ENCODE measurements around a stretch of chr12.

DNA sequence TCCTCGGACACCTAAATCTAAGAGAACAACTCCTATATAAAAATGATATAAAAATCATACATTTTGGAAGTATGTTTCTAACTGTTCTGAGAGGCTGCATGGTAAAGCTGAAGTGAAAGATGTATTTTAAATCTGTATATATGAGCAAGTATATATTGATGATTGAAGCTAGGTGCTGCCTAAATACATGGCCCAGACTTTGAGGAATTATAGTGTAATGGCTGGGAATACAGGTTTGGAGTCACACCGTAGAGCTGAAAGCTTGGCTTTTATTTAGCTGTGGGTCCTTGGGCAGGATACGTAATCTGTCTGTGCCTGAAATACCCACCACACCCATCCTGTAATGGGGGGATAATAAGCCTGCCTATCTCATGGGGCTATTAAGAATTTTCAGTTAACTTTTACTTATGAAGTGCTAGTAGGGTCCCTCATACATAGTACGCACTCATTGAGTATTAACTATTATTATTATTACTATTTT, 2.7 kb downstream of the TPCN1 start:
- RAMPAGE, total RNA: no peak

- RAMPAGE, total RNA: no peak
Observed at GRCh38 chr12:113232850-113233815, 11.9 kb downstream of the TPCN1 start.

- RAMPAGE, total RNA: no peak
Observed at GRCh38 chr12:113241222-113241848, 20.1 kb downstream of the TPCN1 start.

GRCh38 chr12:113295971-113296512, 38.9 kb downstream of the SLC8B1 start:
- RAMPAGE, total RNA: no peak

GRCh38 chr12:113359394-113359975, 1.1 kb downstream of the PLBD2 start:
- RAMPAGE, total RNA: no peak

- RAMPAGE, total RNA: no peak
Observed at GRCh38 chr12:113467821-113468435, 3.7 kb downstream of the LHX5 start.

DNA sequence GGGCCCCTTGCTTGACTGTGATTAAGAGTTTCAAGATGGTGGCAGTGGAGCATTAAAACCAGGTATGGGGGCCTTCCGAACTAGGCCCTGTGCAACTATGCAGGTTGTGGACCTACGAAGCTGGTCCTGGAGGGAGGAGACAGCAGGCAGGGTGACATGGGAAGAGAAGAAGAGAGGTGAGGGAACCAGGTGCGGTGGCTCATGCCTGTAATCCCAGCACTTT, 22.4 kb upstream of the LHX5 start:
- RAMPAGE, total RNA: no peak

DNA sequence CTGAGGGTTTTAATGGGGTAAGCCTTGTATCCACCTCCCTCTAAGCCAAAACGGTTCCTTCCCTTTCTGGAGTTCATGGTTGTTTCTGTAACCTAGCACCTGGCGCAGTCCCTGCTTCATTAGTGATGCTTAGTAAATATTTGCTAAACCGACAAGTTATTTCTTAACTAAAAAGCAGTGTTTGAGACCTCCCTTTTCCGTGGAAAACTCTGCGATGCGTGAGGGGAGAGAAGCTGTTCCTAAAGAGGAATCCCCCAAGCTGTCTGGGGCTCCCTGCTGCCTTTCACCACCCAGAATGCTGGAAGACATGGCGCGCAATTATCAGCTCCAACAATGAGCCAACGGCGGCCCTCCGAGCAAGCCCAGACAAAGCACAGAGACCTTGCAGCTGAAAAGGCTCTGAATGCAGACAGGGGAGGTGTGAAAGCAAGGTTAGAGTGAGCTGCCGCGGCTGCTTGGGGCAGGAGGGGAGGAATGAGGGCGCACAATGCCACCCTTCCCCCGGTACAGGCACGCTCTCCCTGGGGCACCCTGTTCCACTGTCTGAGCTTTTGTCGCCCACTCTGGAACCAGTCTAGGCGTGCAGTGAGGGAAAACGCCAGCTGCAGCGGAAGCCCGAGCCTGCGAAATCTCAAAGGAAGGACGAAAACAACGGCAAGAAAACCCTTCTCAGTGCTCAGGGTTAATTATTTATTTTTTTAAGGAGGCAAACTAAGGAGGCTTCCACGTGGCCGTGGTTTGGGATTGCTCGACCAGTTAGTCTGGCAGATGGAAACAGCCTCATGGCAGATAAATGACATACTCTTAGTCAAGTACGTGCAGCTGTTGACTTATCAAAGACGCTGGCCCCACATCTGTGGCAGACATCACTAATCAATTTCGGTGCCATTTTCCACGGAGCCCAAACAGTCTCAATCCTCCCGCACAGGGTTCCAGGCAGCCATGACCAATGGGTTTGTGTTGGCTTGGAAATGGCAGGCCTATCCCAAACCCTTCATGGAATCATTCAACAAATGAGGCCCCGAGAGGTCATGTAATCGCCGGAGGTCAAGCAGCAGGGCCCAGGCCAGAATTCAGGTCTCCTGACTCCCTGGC, 66.3 kb downstream of the RBM19 start:
- RAMPAGE, total RNA: no peak

DNA sequence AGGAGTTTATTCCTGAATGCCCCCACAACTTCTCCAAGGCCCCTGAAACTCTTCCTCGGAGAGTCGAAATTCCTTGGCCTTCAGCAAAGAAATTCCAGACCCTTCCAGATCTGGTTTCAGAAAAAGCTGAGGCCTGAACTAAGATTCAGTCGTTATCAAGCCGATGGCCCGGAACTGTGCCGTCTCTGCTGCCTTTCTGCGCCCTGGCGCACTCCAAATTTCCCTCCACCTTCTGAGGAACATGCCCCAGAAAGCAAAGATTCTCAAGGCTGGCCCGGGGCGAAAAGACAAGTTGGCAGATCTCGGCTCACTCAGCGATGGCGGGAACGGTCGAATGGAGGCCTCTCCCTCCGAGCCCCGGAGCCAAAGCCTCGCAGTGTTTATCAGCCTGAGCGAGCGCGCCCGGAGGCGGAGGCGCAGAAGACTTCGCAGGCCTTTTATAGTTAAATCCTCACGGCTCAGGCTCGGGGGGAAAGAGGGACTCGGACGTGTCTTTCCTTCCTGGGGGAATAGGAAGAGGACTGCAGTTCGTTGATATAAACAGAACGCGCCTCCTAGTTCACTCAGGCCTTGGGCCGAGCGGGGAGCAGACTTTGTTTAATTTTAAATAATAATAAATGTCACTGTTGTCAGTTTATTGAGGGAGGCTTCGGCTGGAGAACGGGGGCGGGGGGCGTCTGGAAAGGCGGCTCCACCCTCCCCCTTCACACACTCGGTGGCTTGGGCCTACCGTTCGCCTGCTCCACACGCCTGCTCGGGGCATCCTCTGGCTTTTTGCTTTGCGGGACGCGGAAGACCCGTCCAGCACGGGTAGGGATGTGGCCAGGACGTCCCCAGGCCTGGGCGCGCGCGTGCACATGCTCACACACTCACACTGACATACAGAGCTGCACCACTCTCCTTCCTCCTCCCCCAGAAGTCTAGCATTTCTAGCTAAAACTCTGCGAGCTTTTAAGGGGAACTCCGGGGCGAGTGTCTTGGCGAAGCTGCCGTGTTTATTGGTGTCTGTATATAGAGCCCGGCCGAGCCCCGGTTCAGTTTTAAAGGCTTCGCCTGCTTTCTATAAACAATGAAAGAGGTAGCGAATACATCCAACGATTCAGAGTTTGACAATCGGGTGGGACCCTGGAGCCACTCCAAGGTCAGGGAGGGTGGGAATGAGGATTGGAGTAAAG, 5.3 kb downstream of the TBX5 start:
- RAMPAGE, total RNA: no peak

DNA sequence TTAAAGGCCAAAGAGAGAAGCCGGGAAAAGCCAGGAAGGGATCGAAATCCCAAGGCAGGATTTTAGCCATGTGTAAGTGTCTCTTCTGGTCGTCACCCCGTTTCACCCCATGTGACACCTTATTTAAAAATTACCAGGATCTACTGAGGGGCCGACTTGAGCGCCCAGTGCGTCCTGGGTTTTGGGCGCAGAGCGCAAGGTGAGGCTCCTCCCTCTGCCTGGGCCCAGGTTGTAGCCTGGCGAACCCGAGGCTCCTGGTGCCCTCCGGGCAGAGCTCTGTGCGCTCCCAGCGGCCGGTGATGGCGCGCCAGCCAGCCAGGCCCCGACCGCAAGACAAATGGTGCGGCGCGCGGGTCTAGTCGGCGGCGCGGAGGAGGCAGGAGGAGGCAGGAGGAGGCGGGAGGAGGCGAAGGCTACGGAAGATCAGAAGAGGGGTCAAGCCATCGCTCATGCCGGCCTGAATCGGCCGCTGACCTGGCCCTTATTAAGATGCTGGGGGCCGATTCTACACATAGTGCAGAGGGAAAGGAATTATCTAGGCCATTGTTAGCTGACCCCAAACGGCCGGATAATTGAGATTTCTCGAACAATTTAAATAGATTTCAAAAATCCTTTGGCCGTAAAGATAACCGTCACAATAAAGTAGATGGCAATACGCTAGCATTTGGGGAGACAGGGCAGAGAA, 2.9 kb downstream of the TBX5 start:
- RAMPAGE, total RNA: no peak

DNA sequence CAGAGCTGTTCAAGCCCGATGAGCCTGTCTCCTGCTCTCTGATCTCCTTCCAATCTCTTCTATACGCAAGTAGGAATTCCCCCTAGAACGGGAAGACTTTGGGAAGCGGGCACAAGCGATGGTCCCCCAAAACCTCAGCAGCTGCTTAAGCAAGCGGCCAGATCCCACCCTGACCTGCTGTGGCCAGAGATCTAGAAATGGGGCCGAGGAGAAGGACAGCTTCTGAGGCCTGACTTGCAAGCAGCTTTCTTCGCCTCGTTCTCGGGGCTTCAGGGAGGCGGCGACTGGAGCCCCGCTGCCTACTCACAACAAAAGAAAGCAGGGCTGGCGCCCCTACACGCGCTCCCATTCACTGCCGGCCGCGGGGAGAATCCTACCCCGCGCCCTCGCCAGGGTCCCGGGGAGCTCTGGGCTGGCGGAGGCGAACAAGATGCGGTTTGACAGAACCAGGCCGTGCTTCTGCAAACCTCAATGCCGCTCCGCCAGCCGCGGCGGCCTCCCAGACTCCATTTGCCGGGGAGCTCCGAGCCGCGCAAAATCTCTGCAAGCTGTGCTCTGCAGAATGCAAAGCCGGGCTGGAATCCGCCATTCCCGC, 880 bp downstream of the TBX5 start:
- RAMPAGE, total RNA: no peak

DNA sequence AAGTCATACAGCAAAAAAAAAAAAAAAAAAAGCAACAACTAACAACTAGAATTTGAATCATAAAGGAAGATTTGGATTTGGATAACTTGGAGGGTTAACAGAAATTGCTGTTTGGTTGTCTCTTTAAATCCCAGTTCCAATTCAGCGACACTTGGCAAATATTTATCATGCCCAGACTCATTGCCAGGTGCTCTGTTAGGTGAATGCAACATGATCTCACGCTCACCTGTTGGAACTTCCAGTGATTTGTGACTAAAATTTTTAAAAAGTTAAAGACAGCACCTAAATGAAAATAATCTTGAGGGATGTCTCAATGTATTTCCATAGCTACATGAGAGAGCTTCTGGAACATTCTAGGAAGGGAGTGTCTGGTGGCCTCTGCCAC, 103.7 kb downstream of the TBX3 start:
- RAMPAGE, total RNA: no peak

DNA sequence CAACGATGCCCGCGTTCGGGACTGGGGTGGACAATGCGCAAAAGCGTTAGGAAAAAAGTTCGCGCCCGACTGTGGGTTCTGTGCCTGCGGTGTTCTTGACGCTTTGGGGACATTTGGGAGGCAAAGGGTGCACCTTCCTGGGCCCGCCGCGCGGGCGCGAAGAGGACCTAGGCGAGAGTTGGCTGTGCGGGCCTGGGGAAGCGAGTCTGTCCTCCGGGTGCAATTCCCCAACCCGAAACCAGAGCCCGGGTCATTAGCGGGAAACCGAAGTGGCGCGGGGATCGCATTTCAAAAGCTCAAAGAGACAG, 19.1 kb downstream of the TBX3 start:
- RAMPAGE, total RNA: no peak

- RAMPAGE, total RNA: no peak
Observed at GRCh38 chr12:114685397-114685829, 1.4 kb upstream of the TBX3 start.

DNA sequence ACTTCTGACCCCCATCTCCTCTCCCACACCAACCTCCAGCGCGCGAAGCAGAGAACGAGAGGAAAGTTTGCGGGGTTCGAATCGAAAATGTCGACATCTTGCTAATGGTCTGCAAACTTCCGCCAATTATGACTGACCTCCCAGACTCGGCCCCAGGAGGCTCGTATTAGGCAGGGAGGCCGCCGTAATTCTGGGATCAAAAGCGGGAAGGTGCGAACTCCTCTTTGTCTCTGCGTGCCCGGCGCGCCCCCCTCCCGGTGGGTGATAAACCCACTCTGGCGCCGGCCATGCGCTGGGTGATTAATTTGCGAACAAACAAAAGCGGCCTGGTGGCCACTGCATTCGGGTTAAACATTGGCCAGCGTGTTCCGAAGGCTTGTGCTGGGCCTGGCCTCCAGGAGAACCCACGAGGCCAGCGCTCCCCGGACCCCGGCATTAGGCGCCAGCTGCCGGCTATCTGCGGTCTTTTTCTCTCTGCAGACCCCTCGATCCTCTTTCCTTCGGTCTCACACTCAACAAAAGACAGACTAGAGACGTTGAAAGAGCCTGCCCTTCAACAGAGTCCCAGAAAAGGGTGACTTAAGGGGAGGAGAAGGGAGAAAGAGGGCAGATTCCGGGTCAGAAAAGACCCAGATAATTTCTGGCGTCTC, 3.0 kb upstream of the TBX3 start:
- RAMPAGE, total RNA: no peak

- RAMPAGE, total RNA: no peak
Observed at GRCh38 chr12:114691815-114692156, 7.8 kb upstream of the TBX3 start.

- RAMPAGE, total RNA: no peak
Observed at GRCh38 chr12:114813138-114813828, 129.3 kb upstream of the TBX3 start.

- RAMPAGE, total RNA: no peak
Observed at GRCh38 chr12:115335708-115336135, 651.7 kb upstream of the TBX3 start.

GRCh38 chr12:115394698-115395343, 710.8 kb upstream of the TBX3 start:
- RAMPAGE, total RNA: no peak

DNA sequence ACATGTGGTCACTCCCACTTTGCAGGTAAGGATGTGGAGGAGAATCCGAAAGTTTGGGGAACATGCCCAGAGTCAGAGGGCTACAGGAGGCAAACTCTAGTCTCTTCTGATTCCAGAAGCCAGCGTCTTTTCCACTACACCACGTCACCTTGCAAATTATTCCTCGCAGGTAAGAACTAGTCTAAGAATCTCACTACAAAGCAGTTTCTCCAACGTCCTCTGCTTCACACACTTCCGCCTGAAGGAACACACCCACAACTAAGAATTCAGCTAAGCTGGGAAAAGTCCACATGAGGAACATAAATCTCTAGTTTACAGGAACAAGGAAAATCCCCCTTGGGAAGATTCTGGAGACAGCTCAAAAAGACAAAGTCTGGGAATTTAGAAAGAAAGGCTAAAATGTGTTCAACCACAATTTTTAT, 780.1 kb upstream of the TBX3 start:
- RAMPAGE, total RNA: no peak